ENCODE measurements around the gene FRA10AC1.

- RRBS: no CpG with 5 or more reads among the region's 8 CpGs
Measured at GRCh38 chr10:93445443-93445935, 36.6 kb downstream of the MYOF start.

GRCh38 chr10:93567867-93568342 lies 1.4 kb downstream of the FFAR4 start:
- RRBS: 91% methylated on average over 1 of the region's 28 CpGs

DNA sequence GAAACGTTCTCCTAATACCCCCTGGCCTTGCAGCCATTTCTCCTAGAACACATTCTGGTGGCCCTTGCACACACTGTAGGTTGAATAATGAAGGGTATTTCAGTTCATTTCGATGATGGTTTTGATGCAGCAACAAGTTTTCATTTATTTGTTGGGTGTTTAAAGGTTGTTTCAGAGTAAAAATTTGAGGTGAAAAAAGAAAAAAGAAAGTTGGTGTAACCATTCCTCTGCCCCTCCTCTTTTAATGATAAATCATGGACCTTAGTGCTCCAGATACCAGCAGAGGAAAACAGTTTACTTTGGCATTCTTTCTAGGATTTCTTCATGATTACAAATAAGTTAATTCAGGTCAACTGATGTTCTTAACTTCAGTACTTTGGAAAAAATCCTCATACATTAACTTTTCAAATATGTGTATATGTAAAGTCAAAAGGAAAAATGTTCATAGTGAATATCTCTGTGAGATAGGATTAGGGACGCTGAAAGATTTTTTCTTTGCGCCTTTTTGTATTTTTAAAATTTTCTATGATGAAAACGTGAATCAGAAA lies 2.0 kb upstream of the RBP4 start:
- RRBS: no CpG with 5 or more reads among the region's 5 CpGs

DNA sequence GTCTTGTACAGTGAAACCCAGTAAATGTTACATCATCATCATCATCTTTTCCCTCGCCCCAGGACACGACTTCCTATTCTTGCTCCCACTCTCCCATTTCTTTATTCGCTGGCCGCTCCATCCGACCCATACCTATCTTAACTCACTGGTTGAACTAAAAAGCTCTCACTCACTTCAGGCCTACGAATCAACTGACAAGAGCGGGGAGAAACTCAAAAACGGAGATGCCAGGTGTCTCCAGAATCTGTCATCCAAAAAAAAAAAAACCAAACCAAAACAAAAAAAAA lies 448 bp downstream of the FRA10AC1 start:
- RRBS: no CpG with 5 or more reads among the region's 8 CpGs

DNA sequence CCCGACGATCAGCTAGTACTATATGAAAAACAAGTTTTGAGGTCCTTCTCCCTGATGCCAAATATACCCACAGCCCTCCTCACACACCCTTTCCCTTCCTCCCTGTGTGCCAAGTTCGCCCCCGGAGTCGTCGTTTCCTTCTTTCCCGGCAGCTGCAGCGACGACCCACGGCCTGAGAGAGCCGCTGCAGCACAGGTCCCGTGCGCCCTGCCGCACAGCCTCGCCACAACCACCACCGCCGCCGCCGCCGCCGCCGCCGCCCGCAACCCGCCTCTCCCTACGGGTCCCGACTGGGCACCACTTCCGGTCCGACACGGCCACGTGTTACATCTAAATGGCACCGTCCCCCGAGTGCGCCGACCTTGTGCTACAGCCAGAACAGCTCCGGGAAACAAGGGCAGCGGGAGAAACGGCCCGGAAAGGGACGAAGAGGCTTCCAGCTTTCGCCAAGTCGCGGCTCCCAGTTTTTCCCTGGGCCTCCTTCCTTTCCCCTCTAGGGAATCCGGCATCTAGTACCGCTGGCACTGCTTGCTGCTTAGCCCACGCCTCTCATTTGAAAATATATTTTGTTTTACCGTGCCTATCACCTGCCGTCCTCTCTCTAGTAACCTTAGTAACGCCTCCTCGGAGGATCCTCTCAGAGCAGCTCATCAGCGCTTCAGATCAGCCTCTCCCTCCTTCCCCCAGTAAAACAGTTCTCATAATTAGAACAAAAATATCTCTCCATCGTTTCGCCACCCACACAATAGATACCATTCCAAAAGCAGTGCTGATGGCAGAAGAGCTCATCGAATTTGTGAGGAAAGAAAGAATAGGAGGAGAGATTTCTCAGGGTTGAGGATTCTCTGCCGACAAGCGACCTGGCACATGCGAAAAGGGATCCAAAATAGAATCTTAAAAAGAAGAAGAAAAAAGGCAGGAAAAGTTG lies at the start of gene FRA10AC1:
TSS of gene FRA10AC1 (minus strand) at position 305 of the 928 bp plus-strand sequence.
- RRBS: 2% methylated on average over 11 of the region's 57 CpGs

DNA sequence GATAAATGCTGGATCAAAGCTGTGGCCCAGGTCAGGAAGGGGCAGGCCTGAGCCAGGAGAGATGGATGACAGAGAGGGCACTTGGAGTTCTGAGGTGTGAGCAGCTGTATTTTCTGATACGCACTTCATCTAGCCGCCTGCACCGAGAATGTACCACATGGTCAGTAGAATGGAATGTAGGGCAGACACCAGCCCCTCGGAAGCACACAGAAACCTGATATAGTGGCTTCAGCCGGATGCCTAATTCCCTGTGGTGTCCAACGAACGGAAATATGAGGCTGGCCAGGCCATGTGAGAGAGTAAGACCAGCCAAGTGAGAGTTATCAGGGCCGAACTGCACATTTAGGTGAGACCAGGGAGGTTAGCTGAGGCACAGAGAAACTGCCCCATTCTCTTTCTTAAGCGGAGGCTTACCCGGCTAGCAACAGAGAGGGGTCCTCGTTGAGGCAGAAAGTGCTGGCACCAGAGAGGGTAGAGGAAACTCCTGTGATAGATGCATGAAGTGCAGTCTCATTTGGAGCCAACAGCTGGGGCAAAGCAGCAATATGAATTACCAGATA lies 46.6 kb upstream of the PLCE1 start:
- RRBS: no CpG with 5 or more reads among the region's 11 CpGs

- RRBS: no CpG with 5 or more reads among the region's 4 CpGs
Measured at GRCh38 chr10:94006575-94007635, 13.2 kb downstream of the PLCE1 start.

DNA sequence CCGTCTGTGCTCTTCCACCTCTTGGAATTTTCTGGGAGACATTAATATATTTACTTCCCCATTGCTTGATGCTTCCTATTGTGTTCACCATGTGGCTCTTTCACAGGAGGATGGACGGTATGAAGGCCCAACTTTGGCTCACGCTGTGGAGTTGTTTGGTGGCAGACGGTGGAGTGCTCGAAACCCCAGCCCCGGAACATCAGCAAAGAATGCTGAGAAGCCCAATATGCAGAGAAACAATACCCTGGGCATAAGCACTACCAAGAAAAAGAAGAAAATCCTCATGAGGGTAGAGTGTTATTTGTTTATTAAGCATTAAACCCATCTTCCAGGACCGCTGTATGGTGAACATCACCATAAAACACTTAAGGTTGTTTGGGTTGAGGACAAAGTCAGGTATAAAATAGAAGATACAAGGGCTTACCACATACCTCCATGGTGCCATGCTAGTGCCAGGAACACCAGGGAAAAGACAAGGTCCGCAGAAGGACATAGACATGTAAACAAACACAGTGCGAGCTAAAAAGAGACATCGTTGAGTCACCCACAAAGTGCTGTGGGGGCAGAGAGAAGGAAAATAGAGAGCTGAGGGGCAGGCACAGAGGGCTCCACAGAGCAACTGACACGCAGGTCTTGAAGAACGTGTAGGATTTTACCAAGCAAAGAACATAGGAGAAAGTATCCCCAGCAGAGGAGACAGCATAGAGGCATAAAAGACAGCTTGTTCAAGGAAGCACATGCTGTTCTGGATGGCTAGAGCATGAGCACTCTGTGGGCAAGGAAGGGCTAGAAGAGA lies 110.3 kb downstream of the NOC3L start:
- RRBS: no CpG with 5 or more reads among the region's 12 CpGs

- RRBS: no CpG with 5 or more reads among the region's 7 CpGs
Measured at GRCh38 chr10:94324647-94325259, 38.0 kb downstream of the NOC3L start.

DNA sequence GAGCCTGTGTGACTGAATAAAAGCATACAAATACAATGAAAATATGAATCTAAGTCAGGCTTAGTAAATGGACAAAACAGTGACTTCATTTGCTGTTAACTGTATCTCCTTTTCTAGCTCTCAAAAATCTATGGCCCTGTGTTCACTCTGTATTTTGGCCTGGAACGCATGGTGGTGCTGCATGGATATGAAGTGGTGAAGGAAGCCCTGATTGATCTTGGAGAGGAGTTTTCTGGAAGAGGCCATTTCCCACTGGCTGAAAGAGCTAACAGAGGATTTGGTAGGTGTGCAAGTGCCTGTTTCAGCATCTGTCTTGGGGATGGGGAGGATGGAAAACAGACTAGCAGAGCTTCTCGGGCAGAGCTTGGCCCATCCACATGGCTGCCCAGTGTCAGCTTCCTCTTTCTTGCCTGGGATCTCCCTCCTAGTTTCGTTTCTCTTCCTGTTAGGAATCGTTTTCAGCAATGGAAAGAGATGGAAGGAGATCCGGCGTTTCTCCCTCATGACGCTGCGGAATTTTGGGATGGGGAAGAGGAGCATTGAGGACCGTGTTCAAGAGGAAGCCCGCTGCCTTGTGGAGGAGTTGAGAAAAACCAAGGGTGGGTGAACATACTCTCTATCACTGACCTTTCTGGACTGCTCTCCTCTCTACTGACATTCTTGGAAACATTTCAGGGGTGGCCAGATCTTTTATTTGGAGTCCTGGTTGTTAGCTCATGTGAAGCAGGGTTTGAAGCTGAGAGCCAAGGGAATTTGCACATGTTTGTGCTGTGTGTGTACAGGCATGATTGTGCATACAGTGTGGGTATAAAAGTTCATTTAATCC lies 12.7 kb downstream of the CYP2C19 start:
- RRBS: no CpG with 5 or more reads among the region's 10 CpGs

DNA sequence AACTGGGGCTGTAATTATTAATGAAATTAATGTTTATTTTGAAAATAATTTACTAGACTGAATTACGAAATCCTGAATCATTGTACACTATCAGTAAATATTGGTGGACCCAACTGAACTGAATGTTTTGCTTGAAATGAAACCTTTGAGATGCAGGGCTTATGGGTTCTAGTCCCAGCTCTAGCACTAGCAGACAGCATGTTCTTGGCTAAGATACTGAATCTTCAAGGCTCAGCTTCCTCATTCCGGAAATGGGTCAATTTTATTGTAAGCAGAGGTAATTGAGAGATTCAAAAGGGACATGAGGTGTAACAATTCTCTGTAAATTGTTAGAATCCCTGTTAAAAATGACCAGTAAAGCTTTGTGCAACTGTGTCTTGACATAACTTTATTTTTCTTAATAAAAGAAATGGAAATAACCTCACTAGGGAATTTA lies 1.6 kb upstream of the CYP2C9 start:
- RRBS: no CpG with 5 or more reads among the region's 2 CpGs

DNA sequence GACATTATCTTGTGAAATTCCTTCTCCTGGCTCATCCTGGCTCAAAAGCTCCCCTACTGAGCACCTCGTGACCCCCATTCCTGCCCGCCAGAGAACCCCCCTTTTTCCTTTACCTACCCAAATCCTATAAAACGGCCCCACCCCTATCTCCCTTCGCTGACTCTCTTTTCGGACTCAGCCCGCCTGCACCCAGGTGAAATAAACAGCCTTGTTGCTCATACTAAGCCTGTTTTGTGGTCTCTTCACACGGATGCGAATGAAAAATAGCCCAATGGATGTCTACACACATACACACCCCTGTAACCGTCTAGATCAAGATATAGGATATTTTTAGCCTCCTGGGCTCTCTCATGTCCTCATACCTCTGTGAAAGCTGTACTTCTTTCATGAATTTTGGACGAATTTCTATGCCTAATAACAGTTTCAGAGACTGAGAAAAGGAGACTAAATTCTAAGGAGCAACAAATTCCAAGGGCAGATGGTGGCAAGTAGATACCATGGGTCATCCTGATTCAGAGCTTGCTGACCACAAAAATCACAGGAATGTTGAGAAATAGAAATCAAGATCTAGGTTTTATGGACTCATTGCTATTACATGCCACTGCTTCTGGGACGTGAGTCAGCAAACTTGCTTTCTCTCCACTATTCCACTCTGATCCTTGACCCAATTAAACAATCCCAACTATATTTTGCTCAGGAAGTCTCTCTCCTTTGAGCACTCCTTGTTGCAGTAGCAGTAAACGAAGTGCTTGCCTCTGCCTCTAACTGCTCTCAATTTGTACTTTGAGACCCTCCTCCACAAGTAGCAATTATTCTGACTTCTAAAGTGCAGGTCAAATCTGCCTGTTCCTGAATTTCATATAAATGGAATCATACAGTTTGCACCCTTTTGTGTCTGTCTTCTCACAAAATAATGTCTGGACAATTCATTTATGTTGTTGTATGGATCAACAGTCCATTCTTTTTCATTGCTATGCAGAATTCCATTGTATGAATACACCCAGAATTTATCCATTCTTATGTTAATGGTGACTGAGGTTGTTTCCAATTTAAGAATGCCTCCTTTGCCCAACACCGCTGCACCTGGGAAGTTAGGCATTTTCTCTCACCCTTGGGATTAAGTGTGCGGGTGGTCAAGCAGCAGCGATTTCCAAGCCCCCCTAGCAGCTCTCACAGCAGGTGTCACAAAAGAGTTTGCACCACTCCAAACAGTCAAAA lies 35.7 kb downstream of the ACSM6 start:
- RRBS: no CpG with 5 or more reads among the region's 15 CpGs

DNA sequence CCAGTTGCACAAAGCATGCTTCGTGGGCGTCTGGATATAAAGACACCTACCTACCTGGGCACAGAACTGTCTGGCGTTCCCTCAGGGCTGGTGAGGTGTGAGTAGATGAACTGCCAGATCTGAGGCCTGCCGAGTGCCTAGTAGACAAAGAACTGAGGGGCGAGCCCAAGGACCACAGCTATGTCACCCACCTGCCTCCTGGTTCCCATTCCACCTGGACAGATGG lies 4.9 kb upstream of the PDLIM1 start:
- RRBS: no CpG with 5 or more reads among the region's 5 CpGs

GRCh38 chr10:95350263-95350861 lies 59.6 kb upstream of the PDLIM1 start:
- RRBS: no CpG with 5 or more reads among the region's 6 CpGs

DNA sequence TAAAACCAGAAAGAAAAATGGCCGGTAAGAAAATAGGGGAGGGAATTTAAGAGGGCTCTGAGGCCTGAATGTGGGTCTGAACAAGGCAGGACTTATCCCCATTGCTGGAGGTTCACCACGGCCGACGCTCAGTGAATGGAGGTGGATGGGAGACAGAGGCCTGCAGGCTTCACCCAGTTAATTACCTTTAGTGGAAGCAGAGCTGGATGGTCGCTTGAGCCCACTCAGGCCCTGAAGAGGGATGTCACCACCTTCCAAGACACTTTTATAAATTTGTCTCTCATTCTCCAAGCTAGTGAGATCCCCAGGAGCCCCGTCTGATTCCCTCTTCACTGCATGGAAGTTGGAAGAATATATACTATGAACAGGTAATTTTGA lies 66.6 kb upstream of the PDLIM1 start:
- RRBS: no CpG with 5 or more reads among the region's 6 CpGs

- RRBS: no CpG with 5 or more reads among the region's 5 CpGs
Measured at GRCh38 chr10:95440682-95441443, 120.3 kb downstream of the SORBS1 start.

GRCh38 chr10:95561478-95561887 lies 312 bp upstream of the SORBS1 start:
- RRBS: 2% methylated on average over 17 of the region's 36 CpGs

- RRBS: no CpG with 5 or more reads among the region's 9 CpGs
Measured at GRCh38 chr10:95756260-95757243, 589 bp downstream of the ENTPD1 start.

GRCh38 chr10:96139233-96139864 lies 9.3 kb downstream of the ZNF518A start:
- RRBS: no CpG with 5 or more reads among the region's 1 CpG

All from T47D (cell line).